Mesenchymal stem cell of Wharton's jelly (primary cell): ENCODE measurements around a stretch of chr19.

DNA sequence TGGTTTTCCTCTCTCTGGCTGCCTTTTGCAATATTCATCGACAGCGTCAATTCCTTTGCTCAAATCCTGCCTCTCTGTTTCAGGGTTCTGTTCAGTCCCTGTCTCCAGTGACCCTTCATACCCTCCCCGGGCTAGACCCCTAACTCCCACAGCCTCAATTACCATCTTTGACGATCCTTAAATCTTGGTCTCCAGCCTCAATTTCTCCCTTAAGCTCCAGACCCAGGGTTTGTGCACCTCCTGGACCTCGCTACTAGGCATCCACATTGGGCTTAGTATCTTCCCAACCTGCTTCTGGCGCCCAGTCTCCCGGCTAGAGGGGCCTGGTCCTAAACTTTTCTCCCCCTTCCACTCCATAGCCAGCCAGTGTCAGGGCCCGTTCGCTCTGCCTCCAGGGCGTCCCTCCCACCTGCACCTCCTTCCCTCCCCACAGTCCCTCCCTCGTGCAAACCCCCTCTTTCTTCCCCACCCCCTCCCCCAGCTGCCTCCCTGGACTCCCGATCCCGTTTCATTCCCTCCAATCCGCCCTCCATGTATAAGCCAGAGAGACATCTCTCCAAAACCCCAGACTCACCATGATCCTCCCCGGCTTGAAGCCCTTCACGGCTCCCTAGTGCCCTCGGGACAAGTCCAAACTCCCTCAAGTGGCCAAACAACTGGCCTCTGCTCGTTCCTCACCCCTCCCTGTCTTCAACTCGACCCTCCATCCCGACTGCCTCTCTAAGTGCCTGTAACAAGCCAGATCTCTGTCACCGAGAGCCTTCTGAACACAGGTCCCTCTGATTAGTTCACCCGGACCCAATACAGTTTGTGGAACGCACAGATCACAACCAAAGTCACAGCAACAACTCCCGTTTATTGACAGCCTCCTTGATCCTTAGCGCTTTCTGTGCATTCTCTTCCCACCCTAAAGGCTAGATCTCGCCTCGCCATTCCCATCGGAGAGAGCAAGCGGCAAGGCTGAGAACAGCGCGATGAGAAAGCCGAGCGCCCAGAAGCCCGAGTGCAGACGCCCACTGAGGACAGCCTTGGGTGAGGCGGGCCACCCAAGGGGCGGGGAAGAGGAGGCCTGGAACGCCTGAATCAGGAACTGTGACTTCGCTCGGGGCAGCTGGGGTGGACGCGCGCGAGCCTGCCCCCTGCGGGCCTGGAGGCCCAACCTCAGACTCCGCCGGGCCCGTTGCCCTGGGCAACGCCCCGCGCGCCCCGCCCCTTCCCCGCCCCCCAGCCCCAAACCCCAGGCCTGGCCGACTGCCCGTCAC lies 853 bp upstream of the SAMD4B start:
- CAGE, long polyA plus RNA: no peak

DNA sequence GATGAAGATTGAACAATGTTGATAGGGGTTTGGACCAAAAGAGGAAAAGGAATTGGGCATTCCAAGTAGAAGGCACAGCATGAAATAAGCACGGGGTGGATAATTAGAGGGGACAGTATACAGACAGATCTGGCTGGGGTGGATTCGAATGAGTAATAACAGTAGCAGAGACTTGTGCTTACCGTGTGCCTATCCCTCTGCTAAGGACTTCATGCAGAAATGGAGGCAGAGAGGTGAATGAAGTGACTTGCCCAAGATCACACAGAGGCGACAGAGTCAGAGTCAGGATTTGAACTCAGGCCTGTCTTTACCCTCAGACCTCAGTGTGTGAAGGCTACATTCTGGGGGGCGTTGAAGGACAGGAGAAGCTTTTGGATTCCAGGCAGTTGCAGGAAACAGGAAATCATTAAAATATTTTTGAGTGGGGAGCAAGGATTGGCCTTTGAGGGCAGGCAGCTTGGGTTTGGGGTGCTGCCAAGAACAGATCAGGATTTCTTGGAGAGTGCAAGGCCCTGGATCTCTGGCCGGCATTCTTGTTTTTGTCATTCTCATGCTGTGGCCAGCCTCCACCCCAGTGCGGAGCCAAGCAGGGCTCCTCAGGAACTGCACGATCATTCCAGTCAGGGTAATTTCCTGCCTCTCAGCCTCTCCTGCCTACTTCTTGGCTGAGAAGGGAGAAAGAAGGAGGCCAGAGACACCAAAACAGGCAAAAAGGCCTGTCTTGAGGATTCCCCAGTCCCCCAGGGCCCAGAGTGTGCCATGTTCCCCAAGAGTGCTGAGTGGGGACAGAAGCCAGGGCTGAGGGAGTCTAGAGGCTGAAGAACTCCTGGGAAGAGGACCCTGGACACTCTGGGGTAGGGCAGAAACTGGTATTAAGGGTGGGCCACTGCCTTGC lies 18.6 kb downstream of the PAF1 start:
- CAGE, long polyA plus RNA: no peak

DNA sequence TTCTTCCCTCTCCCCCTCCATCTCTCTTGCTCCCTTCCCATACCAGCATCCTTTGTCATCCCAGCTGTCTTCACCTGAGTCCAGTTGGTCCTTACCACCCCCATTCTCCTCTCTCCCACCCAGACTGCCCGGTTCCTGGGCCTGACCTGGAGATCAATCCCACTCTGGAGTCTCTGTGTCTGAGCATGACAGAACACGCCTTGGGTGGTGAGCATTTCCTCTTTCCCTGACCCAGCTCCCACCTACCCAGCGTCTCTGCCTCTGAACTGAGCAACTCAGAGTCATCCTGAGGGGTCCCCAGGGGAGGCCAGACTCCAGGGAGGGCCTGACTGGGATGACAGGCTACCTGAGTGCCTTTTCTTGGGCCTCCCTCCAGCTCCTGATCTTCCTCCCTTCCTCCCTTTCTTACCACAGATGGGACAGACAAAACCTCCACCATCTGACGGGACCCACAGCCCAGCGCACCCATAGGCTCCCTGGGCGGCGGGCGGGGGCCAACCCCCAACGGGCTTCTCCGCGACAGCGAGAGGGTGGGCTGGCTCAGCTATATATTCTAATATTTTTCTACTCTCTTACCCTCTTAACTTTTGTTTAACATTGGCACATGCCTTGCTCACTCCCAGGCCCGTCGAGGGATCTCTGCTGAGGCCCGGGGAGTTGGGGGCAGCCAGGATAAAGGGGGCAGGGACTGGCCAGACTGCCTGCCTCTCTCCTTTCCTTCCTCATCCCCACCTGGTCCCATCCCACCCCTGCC lies 7.6 kb downstream of the PAF1 start:
- CAGE, long polyA plus RNA: no peak

- CAGE, long polyA plus RNA: no peak
Measured at GRCh38 chr19:39409905-39410586, 2.4 kb upstream of the PLEKHG2 start.

DNA sequence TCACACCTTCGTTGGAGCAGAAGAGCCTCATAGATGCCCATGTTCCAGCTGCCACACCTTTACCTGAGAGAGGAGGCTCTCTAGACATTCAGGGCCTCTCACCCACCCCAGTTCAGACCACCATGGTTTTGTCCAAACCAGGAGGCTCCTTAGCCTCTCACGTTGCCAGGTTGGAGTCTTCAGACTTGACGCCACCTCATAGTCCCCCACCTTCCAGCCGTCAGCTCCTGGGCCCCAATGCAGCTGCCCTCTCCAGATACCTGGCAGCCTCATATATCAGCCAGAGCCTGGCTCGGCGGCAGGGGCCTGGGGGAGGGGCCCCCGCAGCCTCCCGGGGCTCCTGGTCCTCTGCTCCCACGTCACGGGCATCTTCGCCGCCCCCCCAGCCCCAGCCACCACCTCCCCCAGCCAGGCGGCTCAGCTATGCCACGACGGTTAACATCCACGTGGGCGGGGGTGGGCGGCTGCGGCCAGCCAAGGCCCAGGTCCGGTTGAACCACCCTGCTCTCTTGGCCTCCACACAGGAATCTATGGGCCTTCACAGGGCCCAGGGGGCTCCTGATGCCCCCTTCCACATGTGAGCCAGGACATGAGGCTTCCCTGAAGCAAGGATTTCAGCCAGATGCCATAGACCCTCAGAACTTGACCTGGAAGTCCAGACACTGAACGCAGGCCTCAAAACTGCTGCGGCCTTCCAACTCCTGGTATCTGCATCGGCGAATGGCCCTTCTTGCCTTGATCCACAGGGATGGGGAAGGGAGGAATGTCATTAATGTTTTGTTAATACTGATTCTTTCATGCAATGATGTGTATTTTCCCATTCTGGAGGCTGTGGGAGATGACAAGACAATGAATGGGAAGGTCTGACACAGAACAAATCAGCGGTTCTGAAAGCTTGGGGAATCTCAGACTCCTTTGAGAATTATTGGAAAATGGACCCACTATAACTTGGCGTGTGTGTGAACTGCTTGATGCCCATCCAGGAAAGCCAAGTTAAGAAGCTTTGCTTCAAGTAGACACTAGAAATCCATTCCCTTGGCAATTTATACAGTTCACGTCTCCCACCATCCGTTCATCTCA lies 10.7 kb downstream of the RPS16 start:
- CAGE, long polyA plus RNA: no peak

DNA sequence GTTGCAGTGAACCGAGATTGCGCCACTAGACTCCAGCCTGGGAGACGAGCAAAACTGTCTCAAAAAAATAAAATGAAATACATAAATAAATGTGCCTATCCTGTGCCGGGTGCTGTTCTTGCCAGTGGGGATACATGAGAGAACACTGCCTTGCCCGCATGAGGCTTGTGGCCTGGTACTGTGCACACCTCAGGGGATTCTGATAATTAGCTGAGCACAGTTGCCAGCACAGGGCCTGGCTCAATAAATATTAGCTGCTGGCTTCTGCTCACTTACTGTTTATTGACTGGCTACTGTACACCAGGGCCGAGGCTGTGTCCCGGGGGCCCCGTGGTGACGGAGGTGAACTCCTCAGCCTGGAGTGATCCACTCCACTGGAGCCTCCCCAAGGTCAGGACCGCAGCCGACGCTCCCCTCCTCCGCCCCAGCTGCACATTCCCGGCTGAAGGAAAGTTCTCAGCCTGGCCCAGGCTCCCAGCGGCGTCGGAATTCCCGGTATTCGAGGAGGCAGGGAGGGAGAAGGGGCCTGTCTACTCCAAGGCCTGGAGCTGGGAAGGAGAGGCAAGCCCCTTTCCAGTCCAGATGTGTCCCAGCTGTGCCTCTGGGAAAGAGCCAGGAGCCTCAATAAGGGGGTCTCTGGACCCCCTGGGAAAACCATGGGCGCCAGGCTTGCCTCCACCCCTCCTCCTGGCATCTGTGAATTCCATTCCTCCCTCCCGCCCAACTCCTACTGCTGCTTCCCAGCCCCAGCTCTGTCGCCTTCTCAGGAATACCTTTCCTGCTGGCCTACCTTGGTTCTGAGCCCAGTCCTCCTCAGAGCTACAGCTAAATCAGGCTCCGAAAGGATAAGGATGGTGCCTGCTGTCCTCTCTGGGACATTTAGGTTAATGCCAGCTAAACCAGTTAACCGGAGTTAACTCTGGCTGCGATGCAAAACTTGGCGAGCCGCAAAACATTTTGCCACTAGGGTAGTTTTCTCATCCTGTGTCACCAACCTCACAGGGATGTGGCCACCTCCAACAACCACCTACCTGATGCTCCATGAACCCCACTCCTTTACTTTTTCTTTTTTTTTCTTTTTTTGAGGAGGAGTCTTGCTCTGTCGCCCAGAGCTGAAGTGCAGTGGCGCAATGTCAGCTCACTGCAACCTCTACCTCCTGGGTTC lies 7.2 kb downstream of the RPS16 start:
- CAGE, long polyA plus RNA: no peak

DNA sequence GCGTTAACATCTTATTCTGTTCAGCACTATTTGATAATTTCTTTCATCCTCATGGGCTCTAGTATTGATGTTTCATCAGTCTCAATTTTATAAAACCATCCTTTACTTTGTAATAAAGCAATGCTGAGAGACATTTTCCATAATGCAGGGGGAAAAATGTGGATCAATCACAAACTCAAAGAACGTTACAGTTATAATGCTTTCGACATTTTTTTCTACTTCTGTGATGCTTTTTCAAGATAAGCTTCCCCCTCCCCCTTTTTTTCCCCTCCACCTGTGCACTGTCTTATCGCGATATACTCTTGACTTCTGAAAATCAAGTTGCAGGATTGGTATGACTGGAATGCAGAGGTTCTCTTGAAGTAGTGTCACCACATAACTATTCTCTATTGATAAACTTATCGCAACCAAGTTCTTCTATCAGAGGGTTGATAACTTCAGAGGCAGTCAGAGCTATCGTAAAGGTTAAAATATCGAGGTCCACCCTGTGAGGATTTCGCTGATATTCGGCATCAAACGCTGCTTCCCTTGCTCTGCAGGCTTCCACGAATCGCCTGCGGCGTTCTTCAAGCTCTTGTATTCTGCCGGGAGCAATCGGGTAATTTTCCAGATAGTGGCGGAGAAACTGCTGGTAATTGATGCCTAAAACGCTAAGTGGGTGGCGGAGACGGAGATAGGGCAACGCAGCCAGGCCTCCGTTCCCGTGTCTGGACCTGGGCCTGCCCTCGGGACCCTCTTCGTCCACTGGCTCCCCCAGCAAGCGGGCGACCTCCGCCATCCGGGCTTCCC lies 777 bp downstream of the EID2 start:
- CAGE, long polyA plus RNA: no peak

DNA sequence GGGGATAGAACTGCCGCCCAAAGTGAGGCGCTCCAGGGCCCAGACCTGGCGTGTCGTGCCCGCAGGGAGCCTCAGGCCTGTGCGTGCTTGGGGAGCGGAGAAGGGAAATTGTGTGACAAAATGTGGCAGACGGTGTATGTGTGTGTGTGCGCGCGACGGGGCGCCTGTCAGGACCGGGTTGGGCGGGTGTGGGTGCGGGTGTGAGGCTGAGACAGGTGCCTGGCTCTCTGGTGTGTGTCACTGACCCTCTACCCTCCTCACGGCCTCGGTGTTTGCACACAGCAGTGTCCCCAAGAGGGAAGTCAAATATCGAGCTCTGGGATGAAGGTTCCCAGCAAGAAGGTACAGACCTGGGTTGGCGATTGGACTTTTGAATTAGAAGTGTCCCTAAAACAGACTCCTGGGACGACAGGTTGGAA lies 340 bp downstream of the ZNF546 start:
- CAGE, long polyA plus RNA: no peak

DNA sequence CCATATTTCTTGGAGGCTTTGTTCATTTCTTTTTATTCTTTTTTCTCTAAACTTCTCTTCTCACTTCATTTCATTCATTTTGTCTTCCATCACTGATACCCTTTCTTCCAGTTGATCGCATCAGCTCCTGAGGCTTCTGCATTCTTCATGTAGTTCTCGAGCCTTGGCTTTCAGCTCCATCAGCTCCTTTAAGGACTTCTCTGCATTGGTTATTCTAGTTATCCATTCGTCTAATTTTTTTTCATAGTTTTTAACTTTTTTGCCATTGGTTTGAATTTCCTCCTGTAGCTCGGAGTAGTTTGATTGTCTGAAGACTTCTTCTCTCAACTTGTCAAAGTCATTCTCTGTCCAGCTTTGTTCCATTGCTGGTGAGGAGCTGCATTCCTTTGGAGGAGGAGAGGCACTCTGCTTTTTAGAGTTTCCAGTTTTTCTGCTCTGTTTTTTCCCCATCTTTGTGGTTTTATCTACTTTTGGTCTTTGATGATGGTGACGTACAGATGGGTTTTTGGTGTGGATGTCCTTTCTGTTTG lies 13.4 kb downstream of the ZNF780B start:
- CAGE, long polyA plus RNA: no peak

GRCh38 chr19:40278930-40279798 lies 6.0 kb downstream of the AKT2 start:
- CAGE, long polyA plus RNA: no peak

GRCh38 chr19:40283236-40284175 lies 1.6 kb downstream of the AKT2 start:
- CAGE, long polyA plus RNA: no peak

DNA sequence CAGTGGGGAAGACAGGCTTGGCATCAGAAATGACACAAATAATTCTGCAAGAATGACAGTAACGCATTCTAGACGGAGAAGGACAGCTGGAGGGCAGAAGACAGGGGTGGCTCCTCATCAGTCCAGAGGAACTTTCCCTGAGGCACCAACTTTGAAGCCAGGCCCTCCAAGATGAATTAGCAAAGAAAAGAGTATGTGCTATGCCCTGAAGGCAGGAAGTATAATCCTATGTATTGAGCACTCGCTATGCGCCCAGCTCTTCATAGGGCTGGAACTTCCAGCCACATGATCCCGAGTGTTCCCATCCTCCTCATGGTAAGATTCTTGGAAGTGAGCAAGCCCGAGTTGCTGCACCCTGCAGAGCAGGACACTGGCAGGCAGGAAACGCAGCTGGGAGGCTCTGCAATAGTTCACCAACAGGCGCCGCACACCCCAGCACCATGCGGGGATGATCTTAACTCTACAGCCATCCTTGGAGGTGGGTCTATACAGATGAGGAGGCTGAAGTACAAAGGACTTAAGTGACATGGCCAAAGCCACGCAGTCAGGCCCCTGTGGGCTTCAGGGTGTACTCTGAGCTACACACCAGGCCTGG lies 25.3 kb downstream of the C19orf47 start:
- CAGE, long polyA plus RNA: no peak

DNA sequence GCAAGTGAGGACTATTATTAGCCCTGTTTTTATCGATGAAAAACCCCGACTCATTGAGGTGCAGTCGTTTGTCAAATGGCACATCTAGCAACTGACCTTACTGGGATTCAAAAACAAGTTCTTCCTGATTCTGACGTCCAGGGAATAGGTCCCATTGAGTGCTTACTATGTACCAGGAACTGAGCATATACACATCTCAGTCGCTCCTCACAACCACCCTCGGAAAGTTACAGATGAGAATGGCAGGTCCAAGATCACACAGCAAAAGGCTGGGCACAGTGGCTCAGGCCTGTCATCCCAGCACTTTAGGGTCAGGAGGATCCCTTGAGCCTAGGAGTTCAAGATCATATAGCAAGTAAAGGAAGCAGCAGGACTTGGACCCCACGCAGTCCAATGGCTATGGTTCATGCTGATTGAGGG lies 3.6 kb downstream of the C19orf47 start:
- CAGE, long polyA plus RNA: no peak

GRCh38 chr19:40365418-40366117 lies 17.1 kb downstream of the PLD3 start:
- CAGE, long polyA plus RNA: start-site peak on the plus strand at chr19:40365824-40365906, 1,946 and 1,471 reads in 2 replicates

DNA sequence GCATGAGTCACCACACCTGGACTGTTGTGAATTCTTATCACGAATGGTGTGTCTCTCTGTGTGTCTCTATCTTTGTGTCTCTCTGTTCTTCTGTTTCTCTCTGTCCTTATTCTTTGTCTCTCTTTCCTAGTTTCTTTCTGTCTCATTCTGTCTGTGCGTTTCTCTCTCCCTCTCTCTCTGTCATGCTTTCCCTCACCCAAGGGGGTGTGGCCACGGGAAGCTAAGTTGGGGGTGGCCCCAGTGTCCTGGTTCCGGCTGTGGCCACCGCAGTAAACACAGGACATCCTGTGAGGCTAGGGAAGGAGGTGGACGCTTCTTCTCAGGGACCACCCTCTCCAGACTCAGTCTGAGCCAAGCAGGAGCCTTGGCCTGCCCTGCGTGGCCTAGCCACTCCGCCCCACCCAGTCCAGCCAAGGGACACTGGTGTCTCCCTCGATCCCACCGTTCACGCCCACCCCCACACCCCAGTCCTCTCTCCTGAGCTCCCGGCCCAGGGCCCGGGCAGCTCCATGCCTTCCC lies 3.9 kb upstream of the PRX start:
- CAGE, long polyA plus RNA: no peak

DNA sequence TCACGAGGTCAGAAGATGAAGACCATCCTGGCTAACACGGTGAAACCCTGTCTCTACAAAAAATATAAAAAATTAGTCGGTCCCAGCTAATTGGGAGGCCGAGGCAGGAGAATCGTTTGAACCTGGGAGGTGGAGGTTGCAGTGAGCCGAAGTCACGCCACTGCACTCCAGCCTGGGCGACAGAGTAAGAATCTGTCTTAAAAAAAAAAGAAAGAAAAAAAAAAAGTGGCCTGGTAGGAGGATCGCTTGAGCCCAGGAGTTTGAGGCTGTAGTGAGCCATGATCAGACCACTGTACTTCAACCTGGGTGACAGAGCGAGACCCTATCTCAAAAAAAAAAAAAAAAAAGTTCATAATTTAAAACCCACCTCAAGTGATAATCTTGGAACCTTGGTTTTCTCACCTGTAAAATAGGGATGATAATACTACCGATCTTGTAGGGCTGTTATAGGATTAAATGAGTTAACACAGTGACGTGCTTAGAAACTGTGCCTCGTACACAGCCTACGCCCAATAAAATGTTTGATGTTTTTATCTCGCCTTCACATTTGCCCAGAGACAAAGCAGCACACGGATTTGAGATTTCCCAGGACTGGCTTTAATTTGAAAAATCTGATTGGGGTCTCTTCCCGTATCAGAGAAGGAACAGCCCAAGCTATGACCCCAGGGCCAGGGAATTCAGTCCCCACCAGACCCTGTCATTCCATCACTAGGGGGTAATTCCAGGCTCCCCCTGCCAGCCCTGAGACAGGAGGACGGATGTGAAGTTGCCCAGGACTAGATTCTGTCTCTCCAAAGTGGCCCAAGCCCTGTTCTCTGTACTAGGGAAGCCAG lies 3.6 kb downstream of the SERTAD1 start:
- CAGE, long polyA plus RNA: no peak

- CAGE, long polyA plus RNA: no peak
Measured at GRCh38 chr19:40442269-40442957, 1.7 kb downstream of the SERTAD3 start.

- CAGE, long polyA plus RNA: no peak
Measured at GRCh38 chr19:40446271-40447008, 2.3 kb upstream of the SERTAD3 start.

GRCh38 chr19:40530042-40530940 lies 46.4 kb upstream of the SHKBP1 start:
- CAGE, long polyA plus RNA: no peak

GRCh38 chr19:40542209-40542620 lies 34.5 kb upstream of the SHKBP1 start:
- CAGE, long polyA plus RNA: no peak